Left lung (tissue), 1 donor: ENCODE measurements around a stretch of chr1.

DNA sequence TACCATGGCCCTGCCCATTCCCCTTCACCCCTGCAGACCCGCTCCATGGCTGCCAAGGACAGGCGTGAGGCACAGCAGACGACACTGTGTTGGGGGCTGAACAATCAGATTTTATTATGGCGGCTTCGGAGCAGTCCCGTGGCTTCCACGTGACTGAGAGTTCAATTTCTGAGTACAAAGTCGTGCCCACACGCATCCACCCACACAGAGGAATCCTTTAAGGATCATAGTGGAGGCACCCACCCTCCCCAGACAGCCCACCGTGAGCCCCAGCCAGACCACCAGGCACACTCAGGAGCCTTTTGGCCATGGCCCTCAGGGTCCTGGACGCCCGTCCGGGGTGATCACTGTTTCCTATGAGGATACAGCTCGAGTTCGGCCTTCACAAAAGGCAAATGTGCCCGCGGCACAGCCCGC lies 1.4 kb downstream of the HES5 start:
- PRO-cap = no peak

DNA sequence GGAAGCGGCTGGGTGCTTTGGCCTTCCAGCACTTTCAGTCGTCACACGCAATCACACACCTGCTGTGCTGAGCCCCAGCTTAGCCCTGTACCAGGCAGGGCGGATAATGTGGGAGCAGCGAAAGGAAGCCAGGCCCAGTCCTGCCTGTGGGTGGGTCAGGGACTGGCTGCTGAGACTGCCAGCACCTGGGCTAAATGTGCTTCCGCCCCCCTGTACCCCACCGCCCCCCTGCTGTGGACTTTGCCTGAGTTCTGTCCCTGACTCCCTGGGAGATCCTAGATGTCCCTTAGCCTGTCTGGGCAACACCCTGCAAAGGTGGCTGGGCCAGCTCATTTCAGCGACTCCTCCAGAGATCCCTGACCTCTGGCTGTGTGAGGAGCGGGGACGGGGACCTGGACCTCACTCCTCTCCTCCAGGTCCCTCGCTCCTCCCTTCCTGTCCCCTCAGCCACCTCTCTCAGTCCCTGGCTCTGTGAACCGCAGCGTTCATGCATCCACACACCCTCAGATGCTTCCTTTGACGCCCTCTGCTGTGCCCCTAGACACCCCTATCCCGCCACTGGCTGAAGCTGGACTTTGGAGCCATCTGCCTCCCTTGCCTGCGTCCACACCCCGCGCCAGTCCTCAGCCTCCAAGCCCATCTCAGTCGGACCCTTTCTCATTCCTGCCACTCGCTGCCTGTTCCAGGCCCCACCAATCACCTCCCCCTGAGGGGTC lies 1.5 kb downstream of the MMEL1 start:
- PRO-cap = no peak

GRCh38 chr1:2840085-2840397 lies 38.5 kb upstream of the TTC34 start:
- PRO-cap = no peak

DNA sequence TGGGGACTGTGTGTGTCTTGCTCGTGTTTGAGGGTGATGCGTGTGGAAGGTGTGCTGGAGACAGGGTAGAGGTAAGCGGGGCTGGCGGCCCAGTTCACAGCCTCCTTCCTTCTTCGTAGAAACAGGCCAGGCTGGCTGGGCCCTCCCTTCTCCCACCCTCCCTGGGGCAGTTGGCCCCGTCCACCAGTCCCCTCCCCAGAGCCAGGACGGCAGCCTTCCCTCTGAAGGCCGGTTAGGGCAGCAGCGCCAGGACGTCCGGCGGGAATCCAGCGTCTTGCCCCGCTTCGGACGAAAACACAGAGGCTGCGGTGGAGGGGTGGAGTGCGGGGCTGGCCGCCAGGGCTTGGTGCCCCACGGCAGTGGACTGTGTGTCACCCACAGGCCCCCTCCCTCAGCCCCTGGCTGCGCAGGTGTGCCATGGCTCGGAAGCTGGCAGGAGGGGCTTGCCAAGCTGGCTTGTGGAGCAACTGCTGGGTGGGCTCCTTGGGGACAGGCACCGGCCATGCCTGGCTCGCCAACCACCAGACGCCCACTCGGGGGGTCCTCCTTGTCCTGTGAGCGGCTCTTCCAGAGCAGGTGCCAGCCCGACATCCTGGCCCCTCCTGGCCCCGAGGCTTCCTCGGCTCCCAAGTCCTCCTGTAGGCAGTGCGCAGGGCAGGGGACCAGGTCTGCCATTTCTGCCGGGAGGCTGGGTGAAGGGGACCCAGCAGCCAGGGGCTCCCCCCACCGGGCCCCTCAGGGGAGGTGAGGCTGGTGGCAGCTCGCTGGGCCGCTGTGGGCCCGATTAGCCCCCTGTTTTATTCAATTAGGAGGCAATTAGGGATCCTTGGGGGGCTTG lies 3.7 kb downstream of the PRDM16 start:
- PRO-cap = no peak

DNA sequence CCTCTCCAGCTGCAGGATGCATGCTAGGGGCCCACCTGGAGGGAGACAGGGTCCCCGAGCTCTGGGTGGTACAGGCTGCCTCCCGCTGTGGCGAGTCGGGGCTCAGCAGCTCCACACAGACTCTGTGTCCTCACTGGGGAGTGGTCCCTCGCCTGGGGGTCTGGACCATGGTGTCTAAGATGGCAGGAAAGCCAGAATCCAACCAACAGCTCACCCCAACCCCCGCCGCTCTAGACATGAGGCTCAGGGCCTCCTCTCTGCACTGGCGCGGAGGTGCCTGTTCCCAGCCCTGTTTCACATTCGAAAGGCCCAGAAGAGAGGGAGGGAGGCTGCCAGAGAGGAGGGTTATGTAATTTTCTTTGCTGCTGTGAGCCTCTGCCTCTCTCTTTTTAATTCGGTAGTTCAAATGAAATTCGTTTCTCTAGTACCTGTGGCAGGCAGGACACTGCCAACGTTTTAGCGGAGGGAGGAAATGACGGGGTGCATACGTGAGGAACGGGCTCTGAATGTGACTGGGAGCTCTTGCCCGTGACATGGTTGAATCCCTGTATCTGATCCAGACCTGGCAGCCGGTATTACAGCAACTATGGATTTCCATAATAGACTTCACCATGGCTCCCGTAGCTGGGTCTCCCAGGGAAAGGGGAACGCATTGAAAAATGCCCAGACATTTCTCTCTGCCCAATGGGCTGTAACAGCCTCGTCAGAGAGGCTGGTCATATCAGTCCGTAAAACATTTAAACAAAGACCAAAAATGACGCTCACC lies 9.4 kb downstream of the PRDM16 start:
- PRO-cap = no peak

GRCh38 chr1:3156784-3157479 lies 87.9 kb downstream of the PRDM16 start:
- PRO-cap = no peak

DNA sequence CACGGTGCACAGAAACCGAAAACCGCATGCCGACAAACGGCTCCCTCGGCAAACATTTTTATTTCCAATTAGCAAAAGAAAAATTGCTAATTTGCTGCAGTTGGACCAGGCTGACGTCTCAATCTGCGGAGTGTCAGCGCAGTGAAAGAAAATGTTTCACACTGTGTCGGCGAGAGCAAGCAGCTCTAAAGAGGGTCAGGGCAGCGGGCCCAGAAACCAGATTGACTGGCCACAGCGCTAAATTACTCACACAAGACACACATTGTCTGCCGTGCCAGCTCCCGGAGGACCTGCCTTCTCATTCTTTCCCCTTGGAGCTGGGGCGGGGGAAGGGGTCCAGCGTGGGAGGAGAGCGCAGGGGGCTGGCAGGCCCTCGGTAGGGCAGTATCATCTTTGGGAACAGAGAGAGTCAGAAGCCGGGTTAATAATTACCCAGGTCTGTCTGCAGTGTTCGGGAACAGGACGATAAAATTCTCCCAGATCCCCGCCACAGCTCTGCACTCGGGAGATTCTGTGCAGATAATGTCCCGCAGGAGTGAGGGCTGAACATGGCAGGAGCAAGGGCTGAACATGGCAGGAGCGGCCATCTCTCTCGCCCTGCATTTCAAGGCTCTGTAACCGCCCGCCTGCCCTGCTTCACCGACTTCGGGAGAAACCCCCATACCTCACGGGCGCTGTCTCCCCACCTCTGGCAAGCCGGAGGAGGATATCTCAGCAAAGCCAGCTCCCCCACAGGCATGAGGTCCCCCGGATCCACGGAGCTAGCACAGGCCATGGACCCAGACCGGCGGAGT lies 150.3 kb downstream of the PRDM16 start:
- PRO-cap = no peak

GRCh38 chr1:3333722-3334366 lies 120.6 kb upstream of the ARHGEF16 start:
- PRO-cap = no peak

DNA sequence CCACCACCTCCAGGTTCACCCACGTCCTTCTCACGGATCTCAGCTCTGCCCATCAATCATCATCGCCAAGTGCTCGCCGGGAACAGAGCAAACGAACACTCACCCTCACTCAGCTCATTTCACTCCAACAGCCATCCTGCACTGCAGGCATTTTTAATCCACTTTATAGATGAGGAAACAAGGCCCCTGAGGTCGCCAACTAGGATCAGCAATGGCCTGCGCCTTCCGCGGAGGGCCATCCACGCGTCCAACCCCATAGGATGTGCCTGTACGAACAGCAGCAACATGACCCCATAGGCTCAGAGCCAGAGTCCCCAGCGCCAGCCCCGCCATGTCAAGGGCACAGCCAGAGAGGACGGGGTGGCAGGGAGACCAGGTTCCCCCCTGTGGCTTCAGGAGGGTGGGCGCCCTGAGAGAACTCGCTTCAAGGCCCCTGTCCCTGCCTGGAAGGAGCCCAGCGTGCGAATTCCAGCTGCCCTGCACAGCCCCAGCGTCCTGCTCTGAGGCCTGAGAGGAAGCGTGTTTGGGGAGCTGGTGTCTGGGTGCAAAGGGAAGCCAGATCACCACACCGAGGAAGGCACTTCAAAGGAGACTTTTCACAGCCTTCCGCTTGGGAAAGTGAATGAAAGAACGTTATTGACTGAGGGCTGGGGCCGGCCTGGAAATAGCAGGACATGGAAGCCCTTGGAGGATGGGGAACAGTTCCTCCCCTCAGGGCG lies 119.6 kb upstream of the ARHGEF16 start:
- PRO-cap = no peak

DNA sequence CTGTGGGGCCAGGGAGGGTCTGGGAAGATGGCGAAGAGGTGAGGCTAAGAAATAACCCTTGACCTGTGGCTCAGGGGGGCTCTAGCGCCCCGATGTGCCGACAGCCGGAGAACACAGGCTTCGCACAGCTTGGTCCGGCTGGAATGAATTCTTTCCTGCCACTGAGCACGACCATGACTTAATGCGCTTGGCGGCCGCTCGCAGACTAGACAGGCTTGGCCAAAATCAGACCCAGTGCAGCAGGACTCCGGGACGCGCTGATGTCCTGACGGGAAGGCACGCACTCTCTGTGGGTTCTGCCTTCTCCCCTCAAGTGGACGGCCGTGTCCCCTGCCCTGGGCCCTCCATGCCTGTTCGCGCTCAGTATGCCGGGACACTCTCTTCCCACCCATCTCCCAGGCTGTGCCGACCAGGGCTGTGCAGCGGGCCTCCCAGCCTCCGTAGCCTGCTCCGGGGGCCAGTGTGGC lies 88.4 kb upstream of the ARHGEF16 start:
- PRO-cap = no peak

GRCh38 chr1:3415236-3416140 lies 39.0 kb upstream of the ARHGEF16 start:
- PRO-cap = no peak

GRCh38 chr1:3453743-3454171 lies 708 bp upstream of the ARHGEF16 start:
- PRO-cap = no peak

- PRO-cap = no peak
These were observed 23.7 kb downstream of the ARHGEF16 start for GRCh38 chr1:3477947-3478719.

DNA sequence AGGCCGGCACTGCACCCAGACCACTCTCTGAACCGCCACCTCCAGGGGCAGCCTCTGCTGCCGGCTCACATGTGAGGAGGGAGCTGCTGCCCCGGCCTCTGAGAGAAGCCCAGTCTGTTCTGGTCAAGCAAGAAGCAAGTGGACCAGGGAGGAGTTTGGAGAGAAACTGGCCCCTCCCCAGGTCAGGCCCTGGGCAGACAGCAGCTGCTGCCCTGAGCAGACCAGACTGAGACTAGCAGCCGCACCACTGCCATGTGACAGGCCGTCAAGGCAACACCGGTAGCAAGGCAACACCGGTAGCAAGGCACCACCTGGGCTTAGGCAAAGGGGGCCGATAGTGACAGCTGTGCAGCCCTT lies 50.3 kb downstream of the ARHGEF16 start:
- PRO-cap = no peak

- PRO-cap = no peak
These were observed 49.4 kb downstream of the MEGF6 start for GRCh38 chr1:3561904-3562241.

DNA sequence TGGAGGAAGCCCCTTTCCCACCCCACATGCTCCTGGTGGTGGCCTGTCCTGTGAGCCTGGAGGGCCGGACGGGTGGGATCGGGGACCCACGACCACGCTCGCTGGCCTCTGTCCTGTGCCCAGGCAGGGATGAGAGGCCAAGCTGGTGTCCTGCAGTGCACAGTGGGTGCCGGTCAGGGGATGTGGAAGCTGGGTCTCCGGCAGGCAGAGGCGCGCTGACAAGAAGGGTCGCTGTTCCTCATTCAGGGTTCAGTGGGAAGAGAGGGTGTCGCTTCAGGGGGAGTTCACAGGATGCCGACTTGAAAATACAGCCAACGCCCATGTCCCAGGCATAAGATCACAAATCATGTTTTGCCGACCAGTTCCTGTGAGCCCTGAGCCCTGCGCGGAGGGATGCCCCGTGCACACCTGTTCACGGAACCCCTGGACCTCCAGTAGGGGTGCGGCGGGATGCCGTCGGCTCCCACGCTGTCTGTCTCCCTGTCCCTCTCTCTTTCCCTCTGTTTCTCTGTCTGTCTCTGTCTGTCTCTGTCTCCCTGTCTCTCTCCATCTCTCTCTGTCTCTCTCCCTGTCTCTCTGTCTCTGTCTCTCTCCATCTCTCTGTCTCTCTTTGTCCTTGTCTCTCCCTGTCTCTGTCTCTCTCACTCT lies 26.7 kb downstream of the TP73 start:
- PRO-cap = no peak

DNA sequence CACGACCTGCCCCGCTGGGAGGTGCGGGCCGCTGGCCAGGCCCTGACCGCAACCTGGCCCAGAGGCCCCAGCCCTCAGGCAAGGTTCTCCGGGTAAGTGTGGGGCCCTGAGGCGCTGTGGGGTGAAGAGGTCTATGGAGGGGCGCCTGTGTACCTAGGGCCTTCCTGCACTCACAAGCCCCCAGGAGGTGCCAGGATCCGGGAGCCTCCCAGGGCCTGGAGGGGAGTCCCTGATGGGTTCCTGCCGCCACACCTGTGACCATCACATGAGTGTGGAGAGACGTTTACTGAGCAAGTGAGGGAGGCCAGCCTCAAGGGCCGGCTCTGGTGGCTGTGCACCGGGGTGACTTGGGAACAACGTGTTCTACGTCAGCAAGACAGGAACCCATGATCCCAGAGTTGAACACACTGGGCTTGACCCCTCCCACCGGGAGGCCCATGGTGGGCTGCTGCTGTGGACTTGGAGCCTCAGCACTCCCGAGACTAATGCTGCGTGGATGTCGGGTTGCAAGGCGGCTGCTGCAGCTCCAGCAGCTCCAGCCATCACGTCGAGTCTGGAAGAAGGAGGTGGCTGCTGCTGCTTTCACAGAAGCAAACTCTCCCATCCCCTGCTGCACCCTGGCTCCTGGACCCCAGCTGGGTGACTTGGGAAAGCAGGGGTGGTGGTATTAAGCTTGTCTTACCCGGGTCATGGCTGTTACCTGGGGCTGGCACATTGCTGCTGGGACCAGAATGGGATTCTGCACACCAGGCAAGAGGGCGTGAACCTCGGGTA lies 728 bp downstream of the SMIM1 start:
- PRO-cap = unidirectional peak, minus-strand start at position 267 of the sequence

DNA sequence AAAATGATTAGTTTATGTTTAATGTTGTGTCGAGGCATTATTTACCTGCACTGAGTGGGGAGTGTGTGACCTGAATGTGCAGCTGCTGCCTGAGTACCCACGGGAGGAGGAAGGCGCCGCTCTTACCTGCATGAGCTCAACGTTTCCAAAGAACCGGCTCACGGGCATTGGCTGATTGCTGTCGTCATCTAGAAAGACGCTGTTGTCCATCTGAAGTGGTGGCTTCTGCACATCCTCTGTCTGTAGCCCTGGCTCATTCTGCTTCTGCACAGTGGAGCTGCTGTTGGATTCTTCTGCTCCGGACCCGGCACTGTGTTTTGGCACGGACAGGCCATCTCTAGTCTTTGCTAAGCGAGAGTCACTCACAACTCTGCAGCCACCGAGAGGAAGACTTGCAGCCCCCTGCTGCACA lies 9.6 kb downstream of the C1orf174 start:
- PRO-cap = no peak

DNA sequence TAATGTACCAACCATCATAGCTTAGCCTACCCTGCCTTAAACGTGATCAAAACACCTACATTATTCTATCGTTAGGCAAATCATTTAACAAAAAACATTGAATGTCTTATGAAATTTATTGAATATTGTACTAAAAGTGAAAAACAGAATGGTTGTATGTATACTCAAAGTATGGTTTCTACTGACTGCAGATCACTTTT lies 553.8 kb downstream of the AJAP1 start:
- PRO-cap = unidirectional peak, minus-strand start at position 71 of the sequence

DNA sequence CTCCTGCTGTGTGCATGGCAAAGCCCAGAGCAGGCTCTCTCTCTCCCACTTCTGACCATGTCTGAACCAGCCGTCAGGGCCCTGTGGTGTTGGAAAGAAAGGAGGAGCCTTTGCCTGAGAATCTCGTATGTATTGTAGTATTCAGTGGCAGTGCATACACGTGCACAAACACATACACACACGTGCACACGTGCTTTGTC lies 332.1 kb downstream of the NPHP4 start:
- PRO-cap = no peak